Cardiac atrium fibroblast (primary cell): ENCODE measurements around a stretch of chr2.

DNA sequence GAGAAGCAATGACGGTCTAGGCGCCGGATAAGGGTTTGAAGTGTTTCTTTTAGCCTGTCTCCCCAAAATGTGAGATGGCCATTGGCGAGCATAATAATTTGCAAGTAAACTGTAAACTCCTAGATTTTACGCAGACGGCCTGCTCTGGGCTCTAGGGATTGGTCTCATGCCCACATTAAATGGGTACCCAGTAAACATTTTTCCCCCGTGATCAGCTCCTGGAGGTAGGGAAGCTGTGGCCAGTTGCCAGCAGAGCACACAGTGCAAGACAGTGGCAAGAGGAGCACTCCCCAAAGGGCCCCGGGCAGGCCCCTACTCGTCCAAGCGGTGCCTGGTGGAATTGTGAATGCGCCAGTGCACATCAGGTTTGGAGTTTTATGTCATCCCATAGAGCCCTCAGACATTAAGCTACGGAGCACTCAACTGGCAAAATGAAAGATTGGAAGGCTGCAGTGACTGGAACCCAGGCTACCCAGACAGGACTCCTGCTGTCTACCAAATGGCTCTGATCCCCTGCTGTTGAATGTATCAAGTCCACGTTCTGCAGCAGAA lies 5.0 kb downstream of the NRP2 start:
- RAMPAGE, long total RNA = no peak

GRCh38 chr2:205806023-205806731 lies 123.9 kb downstream of the NRP2 start:
- RAMPAGE, long total RNA = no peak

GRCh38 chr2:206149650-206149989 lies 9.6 kb downstream of the NDUFS1 start:
- RAMPAGE, long total RNA = no peak

DNA sequence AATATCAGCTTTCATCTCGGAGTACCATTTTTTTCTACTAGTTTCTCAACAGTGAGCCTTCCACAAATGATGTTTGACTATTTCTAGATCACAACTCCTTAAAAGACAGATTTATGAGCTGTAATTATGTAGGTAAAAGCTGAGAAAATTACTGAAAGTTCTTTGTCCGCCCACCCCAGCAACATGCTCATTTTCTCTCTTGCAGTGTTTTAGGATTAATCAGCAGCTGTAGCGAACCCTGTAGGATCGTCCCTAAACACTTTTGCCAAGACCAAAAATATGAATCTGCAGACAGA lies 361 bp downstream of the CMKLR2 start:
- RAMPAGE, long total RNA = no peak

- RAMPAGE, long total RNA = no peak
These were observed 18.7 kb downstream of the ZDBF2 start for GRCh38 chr2:206292932-206293740.

DNA sequence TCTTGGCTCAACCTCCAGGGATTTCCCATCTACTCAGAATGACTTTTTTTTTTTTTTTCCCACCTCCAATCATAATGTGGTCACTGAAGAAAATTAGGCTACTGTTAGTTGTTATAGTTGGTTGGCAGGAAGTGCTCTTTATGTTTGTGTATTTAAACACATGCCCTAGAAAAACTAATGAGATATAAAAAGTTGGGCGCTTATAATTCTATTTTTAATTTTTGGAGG lies 16.6 kb downstream of the ADAM23 start:
- RAMPAGE, long total RNA = no peak

GRCh38 chr2:206699964-206700524 lies 18.2 kb downstream of the DYTN start:
- RAMPAGE, long total RNA = no peak

GRCh38 chr2:206858966-206859654 lies 80.2 kb upstream of the CPO start:
- RAMPAGE, long total RNA = no peak

- RAMPAGE, long total RNA = no peak
These were observed 1.8 kb downstream of the KLF7 start for GRCh38 chr2:207163861-207164498.

DNA sequence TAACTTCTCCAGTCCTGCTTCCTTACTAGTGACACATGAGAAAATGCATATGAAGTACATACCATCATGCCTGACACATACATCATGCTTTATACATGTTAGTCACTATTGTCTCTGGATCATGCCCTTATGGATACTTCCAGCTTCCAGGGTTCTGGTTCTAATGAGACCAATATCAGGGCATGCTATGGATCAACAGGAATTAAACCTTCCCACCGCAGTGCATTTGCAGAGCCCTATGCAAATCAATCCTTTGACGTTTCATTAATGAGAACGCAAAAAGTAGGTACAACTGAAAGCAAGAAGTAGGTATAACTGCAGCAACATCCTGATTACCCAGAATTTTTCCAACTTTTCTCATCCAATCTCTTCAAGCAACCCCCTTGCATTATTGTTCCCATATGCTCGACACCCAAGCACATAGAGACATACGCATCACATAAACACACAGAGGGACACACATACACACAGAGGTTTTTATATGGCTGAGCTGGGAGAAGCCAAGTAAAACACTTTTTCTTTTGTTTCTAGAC lies 168.2 kb upstream of the KLF7 start:
- RAMPAGE, long total RNA = no peak

- RAMPAGE, long total RNA = no peak
These were observed 169.0 kb upstream of the KLF7 start for GRCh38 chr2:207334433-207335555.

- RAMPAGE, long total RNA = no peak
These were observed 135.1 kb upstream of the CREB1 start for GRCh38 chr2:207394524-207395244.

DNA sequence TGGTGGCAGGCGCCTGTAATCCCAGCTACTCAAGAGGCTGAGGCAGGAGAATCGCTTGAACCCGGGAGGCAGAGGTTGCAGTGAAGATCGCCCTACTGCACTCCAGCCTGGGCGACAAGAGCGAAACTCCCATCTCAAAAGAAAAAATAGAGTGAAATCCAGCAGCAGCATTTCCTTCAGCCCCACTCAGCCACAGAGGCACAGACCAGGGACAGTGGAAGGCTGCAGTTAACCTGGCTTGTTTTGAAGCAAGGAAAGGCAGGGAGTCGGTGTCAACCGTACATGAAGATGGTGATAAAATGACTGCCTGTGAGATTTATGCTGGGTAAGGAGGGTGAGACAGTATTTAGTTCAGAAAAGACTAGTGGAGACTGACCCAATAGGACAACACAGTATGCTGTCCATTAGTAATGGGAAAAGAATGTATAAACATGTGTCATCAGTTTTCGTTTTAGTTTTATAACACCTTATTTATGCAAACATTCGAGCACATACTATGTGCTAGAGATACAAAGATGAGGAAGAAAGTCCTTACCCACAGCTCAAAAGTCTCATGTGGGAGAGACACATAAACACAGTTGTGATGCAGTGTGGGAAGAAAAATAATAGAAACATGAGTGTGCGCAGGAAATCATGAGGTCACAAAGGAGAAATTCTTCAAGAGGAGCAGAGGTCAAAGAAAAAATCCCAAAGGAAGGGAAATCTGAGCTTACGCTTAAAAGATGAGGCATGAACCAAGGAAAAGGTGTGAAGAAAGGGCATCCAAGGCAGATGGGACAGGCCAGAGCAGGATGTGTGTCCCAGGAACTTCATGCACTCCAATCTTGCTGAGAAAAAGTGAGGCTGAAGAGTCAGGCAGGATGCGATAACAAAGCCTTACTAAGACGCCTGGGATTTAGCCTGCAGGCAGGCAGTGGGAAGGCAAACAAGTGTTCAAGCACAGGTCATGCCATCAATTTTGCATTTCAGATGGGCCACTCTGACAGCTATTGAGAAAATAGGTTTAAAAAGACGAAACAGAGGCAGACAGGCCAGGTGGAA lies 8.2 kb downstream of the METTL21A start:
- RAMPAGE, long total RNA = no peak

GRCh38 chr2:207770787-207771434 lies 1.2 kb upstream of the FZD5 start:
- RAMPAGE, long total RNA = no peak

GRCh38 chr2:207772403-207773008 lies 2.8 kb upstream of the FZD5 start:
- RAMPAGE, long total RNA = no peak

GRCh38 chr2:207825597-207826206 lies 56.0 kb upstream of the FZD5 start:
- RAMPAGE, long total RNA = no peak

GRCh38 chr2:207831722-207832408 lies 62.2 kb upstream of the FZD5 start:
- RAMPAGE, long total RNA = no peak

GRCh38 chr2:207845948-207846160 lies 76.1 kb upstream of the FZD5 start:
- RAMPAGE, long total RNA = no peak

GRCh38 chr2:207860736-207861185 lies 91.1 kb upstream of the FZD5 start:
- RAMPAGE, long total RNA = no peak

DNA sequence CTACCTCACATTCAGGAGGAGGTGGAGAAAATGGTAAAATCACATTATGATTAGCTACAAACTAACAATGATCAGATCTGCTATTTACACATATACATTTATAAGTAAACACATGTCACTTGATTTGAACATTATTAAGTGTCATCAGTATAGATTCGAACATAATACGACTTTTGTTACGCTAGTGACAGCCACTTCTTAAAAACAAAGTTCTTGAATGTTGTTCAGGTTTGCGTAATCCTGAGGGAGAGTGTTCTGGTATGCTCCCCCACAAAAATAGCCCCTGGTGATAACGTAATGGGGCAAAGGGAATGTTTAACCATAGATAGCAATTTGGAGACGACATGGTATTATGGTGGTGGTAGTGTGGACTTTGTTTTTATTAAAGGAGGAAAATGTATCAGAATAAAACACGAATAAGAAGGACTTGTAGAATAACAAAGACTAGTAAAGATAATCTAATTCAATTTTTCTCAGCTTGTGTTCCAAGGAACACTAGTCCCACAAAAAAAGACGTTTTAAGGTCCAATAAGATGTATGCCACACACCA lies 90.6 kb downstream of the PLEKHM3 start:
- RAMPAGE, long total RNA = no peak